ENCODE measurements around a stretch of chr19.

- PRO-cap, 4 experiments, result no peak in any of the 4 experiments
- RAMPAGE, long total RNA, 4 experiments, result no peak in any of the 4 experiments
Measured at GRCh38 chr19:28468661-28469065, 744.3 kb downstream of the UQCRFS1 start.

GRCh38 chr19:28727399-28727884 is 485.5 kb downstream of the UQCRFS1 start:
- PRO-cap, 4 experiments, result no peak in any of the 4 experiments
- RAMPAGE, long total RNA, 4 experiments, result no peak in any of the 4 experiments

GRCh38 chr19:28884765-28885348 is 328.1 kb downstream of the UQCRFS1 start:
- PRO-cap, 4 experiments, result no peak in any of the 4 experiments
- RAMPAGE, long total RNA, 4 experiments, result no peak in any of the 4 experiments

- PRO-cap, 4 experiments, result no peak in any of the 4 experiments
- RAMPAGE, long total RNA, 4 experiments, result start-site peak on the minus strand in 4 of 4 experiments, at chr19:28989345-28989351 at its widest, 5 to 43 reads per replicate
Measured at GRCh38 chr19:28989088-28989546, 223.8 kb downstream of the UQCRFS1 start.

- PRO-cap, 4 experiments, result peak in 1 of 4 experiments; most common minus-strand start chr19:29248049 (in 1)
- RAMPAGE, long total RNA, 4 experiments, result no peak in any of the 4 experiments
Measured at GRCh38 chr19:29247729-29248296, 34.9 kb upstream of the UQCRFS1 start.

- PRO-cap, 4 experiments, result no peak in any of the 4 experiments
- RAMPAGE, long total RNA, 4 experiments, result no peak in any of the 4 experiments
Measured at GRCh38 chr19:29528319-29529091, 2.7 kb downstream of the VSTM2B start.

DNA sequence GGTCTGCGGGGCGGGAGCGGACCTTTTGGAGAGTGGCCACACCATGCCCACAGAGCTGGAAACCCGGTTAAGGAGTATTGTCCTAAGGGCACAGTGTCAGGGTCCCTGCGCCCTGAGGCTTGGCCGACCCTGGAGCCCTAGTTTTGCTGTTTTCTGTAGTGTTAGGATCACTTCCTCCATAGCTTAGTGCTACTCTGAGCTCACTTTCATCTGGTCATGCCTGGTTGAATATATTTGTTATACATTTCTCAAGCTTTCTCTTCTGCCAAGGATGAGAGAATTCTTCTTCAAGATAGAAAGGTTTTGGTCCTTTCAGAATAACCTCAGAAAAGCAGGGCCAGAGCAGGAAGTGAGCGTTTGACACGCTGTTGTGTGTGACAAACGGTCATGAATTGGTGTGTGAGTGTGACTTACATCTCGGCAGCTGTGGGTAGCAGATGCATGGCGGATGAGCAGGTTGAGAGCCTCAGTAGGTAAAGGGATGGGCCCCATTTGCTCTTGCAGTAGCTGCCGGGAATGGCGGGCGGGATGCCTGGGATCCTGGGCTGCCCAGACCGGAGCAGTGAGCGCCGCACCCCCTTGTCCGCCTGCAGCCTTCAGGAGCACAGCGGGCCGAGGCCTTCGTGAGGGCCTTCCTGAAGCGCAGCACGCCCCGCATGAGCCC is 3.9 kb downstream of the POP4 start:
- PRO-cap, 4 experiments, result no peak in any of the 4 experiments
- RAMPAGE, long total RNA, 4 experiments, result no peak in any of the 4 experiments

- PRO-cap, 4 experiments, result peak in 1 of 4 experiments; most common plus-strand start chr19:29671737 (in 1)
- RAMPAGE, long total RNA, 4 experiments, result no peak in any of the 4 experiments
Measured at GRCh38 chr19:29671193-29672229, 6.2 kb downstream of the PLEKHF1 start.

GRCh38 chr19:29678289-29679224 is 13.3 kb downstream of the PLEKHF1 start:
- PRO-cap, 4 experiments, result no peak in any of the 4 experiments
- RAMPAGE, long total RNA, 4 experiments, result no peak in any of the 4 experiments

- PRO-cap, 4 experiments, result no peak in any of the 4 experiments
- RAMPAGE, long total RNA, 4 experiments, result no peak in any of the 4 experiments
Measured at GRCh38 chr19:29712547-29713120, 2.4 kb downstream of the C19orf12 start.

- PRO-cap, 4 experiments, result no peak in any of the 4 experiments
- RAMPAGE, long total RNA, 4 experiments, result no peak in any of the 4 experiments
Measured at GRCh38 chr19:29724751-29725257, 9.7 kb upstream of the C19orf12 start.

GRCh38 chr19:29845510-29846206 is 33.9 kb downstream of the CCNE1 start:
- PRO-cap, 4 experiments, result peak in 3 of 4 experiments; most common minus-strand start chr19:29845684 (in 3)
- RAMPAGE, long total RNA, 4 experiments, result no peak in any of the 4 experiments

DNA sequence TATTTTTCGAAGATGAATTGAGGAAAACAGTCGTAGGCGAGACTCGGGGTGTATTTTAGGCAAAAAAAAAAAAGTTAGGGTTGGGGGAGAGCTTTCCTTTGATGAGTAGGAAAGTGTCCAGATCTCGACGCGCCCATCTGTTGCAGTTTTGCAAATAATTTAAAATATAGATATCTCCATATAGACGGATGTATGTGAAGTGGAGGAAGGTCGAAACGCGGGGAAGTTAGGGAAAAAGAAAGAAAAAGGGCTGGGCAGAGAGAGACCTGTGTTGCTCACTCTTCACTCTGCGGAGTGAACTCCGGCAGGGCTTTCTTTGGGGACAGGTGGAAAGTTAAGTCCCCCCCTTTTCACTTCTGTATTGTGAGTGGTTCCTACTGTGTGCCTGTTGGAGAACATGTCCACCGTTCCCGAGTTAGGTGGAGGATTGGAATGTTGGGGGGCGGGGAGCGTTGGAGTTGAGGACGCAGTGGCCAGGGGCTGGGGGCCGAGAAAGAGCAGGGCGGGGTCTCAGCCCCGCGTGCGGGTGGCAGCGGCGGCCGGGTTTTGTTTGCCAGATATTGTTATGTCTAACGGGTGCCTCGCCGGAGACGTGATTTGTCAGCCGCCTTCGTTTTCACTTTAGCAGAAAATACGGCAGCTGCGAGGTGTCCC is 145.1 kb upstream of the ZNF536 start:
- PRO-cap, 4 experiments, result peak in 1 of 4 experiments; most common plus-strand start position 435 of the sequence (in 1); most common minus-strand start position 296 of the sequence (in 1)
- RAMPAGE, long total RNA, 4 experiments, result no peak in any of the 4 experiments

GRCh38 chr19:30374651-30375485 is 2.7 kb downstream of the ZNF536 start:
- PRO-cap, 4 experiments, result peak in 1 of 4 experiments; most common minus-strand start chr19:30375175 (in 1)
- RAMPAGE, long total RNA, 4 experiments, result no peak in any of the 4 experiments

- PRO-cap, 4 experiments, result no peak in any of the 4 experiments
- RAMPAGE, long total RNA, 4 experiments, result no peak in any of the 4 experiments
Measured at GRCh38 chr19:31263288-31263805, 85.9 kb downstream of the TSHZ3 start.

DNA sequence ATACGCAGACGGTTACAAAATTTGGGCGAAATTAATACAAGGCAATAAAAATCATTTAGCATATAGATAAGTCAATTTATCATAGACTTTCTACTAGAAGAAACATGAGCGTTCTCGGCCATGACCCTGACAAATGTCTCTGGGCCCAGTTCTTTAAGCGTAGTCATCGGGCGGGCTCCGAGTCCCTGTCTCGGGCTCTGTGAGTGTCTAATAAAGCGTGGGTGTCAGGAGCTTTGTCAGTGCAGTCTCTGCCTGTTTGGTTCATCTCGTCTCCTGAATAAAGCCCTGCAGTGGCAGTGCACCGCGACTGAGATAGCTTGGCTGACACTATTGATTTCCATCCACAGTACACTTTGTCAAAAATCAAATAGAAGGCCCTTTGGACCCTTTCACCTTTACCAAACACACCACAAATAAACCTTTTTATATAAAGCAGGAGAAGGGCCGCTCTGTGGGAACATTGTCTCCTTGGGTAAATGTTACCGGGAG is 368.0 kb upstream of the TSHZ3 start:
- PRO-cap, 4 experiments, result no peak in any of the 4 experiments
- RAMPAGE, long total RNA, 4 experiments, result no peak in any of the 4 experiments

- PRO-cap, 4 experiments, result no peak in any of the 4 experiments
- RAMPAGE, long total RNA, 4 experiments, result no peak in any of the 4 experiments
Measured at GRCh38 chr19:32353350-32354418, 8.3 kb downstream of the ZNF507 start.

GRCh38 chr19:32787284-32787952 is 67.9 kb downstream of the TDRD12 start:
- PRO-cap, 4 experiments, result no peak in any of the 4 experiments
- RAMPAGE, long total RNA, 4 experiments, result no peak in any of the 4 experiments

DNA sequence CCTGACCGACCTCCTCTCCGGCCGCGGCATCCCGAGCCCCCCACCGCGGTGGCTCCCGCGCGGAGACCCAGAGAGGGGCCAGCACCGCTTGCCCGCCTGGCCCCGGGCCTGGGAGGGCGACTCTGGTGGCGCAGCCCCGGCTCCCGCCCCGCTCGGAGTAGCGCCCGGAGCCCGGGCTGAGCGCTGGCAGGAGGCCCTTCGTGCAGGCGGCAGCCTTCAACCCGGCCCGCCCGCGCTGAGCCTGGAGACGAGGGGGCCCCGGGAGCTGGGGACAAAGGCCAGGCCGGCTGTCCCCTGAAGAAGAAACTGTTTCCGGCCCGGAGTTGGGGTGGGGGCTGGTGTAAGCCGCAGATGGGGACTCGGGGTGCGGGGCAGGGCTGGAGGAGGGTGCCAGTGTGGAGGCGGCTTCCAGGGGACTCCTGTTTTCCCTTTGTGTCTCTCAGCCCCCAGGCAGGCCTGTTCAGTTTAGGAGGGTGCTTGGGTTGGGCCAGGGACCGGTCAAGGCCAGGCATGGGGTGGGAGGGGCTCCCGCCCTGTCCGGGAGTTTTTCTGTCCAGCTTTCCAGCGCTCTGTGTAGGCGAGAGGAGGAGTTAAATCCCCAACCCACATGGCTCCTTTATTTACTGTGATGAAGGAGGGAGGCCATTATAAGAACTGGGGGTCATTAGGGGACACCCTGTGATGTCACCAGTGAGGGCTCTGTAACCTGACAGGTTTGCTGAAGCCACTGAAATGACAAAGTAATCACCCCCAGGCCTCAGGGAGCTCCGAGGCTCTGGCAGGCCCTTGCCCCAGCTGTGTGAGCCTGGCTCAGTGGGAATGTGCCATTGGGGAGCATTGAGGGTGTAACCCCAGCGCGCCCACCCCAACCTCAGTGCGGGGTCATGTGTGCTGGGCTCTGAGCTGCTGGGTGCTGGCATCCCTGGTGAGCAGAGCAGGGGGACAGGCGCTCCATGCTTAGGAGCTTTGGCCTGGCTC is 1.1 kb downstream of the LRP3 start:
- PRO-cap, 4 experiments, result no peak in any of the 4 experiments
- RAMPAGE, long total RNA, 4 experiments, result no peak in any of the 4 experiments

GRCh38 chr19:33297774-33298345 is 4.5 kb downstream of the CEBPA start:
- PRO-cap, 4 experiments, result no peak in any of the 4 experiments
- RAMPAGE, long total RNA, 4 experiments, result no peak in any of the 4 experiments